K562 (cell line): ENCODE results near the gene LYPD3.

DNA sequence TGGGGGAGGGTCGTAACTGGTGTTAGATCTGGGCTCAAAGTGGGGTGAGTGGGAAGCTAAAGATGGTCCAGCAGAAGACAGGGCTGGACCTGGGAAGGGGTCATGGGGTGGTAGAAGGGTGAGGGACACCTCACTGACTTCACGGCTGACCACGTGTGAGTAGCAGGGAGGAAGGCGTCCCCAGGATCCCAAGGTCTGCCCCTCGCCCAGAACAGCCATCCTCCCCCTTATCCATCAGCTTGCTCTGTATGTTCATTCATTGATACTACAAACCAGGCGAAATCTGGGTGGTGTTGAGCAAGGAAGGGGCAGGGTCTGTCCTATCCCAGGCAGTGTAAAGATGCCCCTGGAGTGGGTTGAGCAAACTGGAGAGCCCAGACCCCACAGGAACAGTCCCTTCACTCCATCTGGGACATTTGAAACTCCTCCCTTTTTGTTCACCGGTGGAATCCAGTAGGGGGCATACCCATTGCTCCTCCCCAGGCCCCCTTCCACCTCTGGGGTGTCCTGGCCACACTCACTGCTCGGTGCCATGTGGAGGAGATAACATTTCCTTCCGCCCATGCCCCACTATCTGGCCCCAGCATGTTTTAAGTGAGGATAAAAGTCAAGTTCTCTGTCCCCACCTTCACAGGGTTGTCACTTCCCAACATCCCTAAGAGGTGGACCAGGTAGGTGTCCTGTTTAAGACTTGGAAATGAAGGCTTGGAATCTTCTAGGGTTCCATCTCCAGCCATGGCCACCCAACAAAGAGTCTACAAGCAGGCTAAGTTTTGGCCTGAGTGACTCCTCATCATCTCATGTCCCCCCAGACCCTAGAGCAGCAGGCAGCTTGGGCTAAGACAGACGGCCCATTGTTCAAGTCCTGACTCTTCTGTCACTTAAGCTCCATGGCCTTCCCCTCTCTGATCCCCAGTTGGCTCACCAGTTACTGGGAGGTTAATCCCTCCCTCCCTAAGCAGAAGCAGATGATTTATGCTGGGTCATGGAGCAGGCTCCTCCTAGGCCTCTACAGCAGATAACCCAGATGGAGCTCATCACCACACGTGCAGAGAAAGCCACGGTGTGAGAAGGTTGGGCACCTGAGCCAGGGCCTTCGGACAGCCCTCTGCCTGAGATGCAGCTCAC lies 9.2 kb downstream of the ZNF526 start:
- RAMPAGE, long total RNA, result no peak
- RRBS, result no CpG with 5 or more reads among the region's 13 CpGs
PRO-cap:
- standard, result bidirectional peak, plus-strand start at position 1,049 of the sequence, minus-strand start at position 892 of the sequence
- CoPRO, capped RNA only, 2 experiments, result no peak in any of the 2 experiments
- CoPRO, capped and uncapped RNA, 2 experiments, result peak in 1 of 2 experiments; most common minus-strand start position 975 of the sequence (in 1)
- CoPRO, uncapped RNA only, 2 experiments, result peak in 2 of 2 experiments; most common plus-strand start position 384 of the sequence (in 1); most common minus-strand start position 261 of the sequence (in 1)
CAGE:
- cytosol, long polyA plus RNA, result no peak
- long polyA plus RNA, result no peak
- nucleolus, long total RNA, result no peak
- nucleus, long polyA plus RNA, result no peak

DNA sequence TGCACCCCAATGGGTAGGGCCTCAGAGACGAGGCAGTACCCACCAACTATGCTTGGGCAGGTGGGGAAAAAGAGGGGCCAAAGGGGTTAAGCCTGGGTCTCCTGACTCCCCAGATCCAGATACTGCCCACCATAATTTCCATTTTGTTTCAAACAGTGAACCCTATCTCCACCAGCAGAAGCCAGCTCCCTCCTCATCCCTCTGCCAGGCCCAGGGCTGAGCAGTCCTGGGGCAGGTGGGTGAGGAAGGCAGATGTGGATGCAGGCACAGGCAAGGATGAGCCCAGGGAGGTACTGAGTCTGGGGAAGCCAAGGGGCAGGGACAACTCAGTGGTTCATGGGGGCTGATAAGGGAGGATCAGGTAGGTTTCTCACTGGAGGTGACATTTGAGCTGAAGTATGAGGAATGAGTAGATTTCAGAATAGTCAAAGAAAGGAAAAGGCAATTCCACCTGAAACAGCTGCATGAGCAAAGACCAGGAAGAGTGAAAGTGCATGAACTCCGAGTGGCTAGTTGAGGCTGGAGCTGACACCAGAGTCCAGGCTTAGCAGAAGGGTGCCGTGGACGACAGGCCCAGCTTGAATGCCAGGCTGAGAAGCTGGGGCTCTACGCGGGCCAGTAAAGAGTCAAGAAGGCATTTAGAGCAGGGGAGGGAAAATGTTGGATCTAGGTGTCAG lies 10.2 kb downstream of the CIC start:
- RAMPAGE, long total RNA, result no peak
- RRBS, result no CpG with 5 or more reads among the region's 6 CpGs
PRO-cap:
- standard, result no peak
- CoPRO, capped RNA only, 2 experiments, result no peak in any of the 2 experiments
- CoPRO, capped and uncapped RNA, 2 experiments, result no peak in any of the 2 experiments
- CoPRO, uncapped RNA only, 2 experiments, result no peak in any of the 2 experiments
CAGE:
- cytosol, long polyA plus RNA, result no peak
- long polyA plus RNA, result no peak
- nucleolus, long total RNA, result no peak
- nucleus, long polyA plus RNA, result no peak

DNA sequence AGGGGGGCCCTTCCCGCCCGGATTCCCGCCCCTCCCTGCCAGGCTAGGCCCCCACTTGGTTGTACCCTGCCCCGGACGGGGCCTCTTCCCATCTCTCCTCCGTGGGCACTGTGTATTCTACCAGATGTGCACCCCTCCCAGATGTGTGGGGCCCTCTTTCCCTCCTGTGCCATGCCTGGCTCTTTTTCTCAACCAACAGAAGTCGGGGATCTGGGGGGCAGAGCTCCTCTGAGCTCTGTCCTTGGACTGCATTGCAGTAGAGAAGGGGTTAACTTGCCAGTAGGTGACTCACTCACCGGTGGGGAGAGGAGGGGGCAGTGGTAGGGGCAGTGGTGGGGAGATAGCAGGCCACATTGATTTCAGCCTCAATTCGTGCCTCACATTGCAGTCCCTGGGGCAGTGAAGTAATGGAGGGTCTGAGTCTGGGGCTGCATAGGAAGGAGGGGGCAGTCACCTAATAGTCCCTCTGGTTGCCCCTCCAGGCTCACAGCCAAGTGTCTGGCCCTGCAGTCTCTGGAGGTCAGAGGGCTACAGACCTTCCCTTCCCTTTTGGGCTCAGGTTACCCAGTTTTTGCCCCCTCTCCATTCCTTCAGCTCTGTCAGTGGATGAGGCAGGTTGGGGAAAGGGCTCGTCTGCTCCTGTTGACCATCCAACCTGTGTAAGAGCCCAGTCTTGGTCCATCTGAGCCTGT lies 12.8 kb downstream of the CIC start:
- RAMPAGE, long total RNA, result no peak
- RRBS, result 17% methylated on average over 3 of the region's 10 CpGs
PRO-cap:
- standard, result bidirectional peak, plus-strand start at position 380 of the sequence, minus-strand start at position 255 of the sequence
- CoPRO, capped RNA only, 2 experiments, result no peak in any of the 2 experiments
- CoPRO, capped and uncapped RNA, 2 experiments, result no peak in any of the 2 experiments
- CoPRO, uncapped RNA only, 2 experiments, result no peak in any of the 2 experiments
CAGE:
- cytosol, long polyA plus RNA, result no peak
- long polyA plus RNA, result no peak
- nucleolus, long total RNA, result no peak
- nucleus, long polyA plus RNA, result no peak

GRCh38 chr19:42291114-42291871 lies 10.6 kb upstream of the PRR19 start:
- RAMPAGE, long total RNA, result no peak
- RRBS, result 67% methylated on average over 4 of the region's 17 CpGs
PRO-cap:
- standard, result no peak
- CoPRO, capped RNA only, 2 experiments, result no peak in any of the 2 experiments
- CoPRO, capped and uncapped RNA, 2 experiments, result no peak in any of the 2 experiments
- CoPRO, uncapped RNA only, 2 experiments, result no peak in any of the 2 experiments
CAGE:
- cytosol, long polyA plus RNA, result no peak
- long polyA plus RNA, result no peak
- nucleolus, long total RNA, result no peak
- nucleus, long polyA plus RNA, result no peak

DNA sequence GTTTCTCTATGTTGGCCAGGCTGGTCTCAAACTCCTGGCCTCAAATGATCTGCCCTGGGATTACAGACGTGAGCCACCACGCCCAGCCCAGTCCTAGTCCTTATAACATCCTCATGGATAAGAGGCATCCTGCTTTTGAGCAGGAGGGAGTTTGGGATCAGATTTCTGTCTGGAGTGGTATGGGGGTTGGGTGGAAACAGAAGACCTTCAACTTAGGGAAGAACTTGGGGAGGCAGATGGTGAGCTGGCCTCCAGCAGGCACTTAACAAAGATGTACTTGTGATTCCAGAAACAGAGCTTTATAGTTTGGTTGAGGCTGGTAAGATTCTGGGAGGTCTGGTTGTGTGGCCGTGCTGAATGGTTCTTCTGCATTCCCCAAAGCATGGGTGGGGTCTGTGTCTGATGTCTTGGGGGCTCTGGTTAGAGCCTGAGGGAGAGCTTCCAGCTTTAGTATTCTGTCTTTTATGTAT lies 4.7 kb downstream of the MEGF8 start:
- RAMPAGE, long total RNA, result no peak
- RRBS, result no CpG with 5 or more reads among the region's 3 CpGs
PRO-cap:
- standard, result no peak
- CoPRO, capped RNA only, 2 experiments, result no peak in any of the 2 experiments
- CoPRO, capped and uncapped RNA, 2 experiments, result no peak in any of the 2 experiments
- CoPRO, uncapped RNA only, 2 experiments, result no peak in any of the 2 experiments
CAGE:
- cytosol, long polyA plus RNA, result no peak
- long polyA plus RNA, result no peak
- nucleolus, long total RNA, result no peak
- nucleus, long polyA plus RNA, result no peak

DNA sequence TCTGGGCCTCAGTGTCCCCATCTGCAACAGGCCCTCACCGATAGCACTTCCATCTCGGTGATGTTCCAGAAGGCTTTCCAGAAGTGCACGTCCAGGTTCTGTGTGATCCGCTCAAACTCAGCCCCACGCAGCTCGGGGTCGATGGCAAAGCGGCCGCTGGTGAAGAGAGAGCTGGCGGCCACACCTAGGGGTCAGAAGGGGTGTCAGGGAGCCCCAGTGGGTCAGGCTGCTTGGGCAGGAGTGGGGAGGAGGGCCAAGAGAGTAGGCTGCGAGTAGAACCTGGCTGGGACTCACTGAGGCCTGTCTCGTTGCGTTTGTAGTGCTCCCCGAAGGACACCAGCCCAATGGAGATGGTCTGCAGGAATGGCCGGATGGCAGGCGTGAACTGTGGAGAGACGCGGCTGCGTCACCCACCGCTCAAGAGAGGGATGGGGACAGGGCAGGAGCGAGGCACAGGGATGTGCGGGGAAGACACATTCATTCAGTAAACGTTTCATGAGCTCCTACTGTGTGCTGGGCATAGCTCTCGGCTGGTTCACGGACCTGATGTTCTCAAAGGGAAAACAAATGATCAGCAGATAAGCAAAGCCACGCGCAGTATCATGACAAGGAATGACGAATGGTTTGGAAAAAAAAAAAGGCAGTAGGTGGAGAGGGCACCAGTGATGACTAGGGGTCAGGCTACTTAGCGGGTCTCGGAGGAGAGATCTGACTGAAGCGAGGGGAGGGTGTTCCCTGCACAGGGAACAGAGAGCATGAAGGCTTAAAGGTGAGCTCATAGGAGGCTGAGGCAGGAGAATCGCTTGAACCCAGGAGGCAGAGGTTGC lies 18.1 kb upstream of the CNFN start:
- RAMPAGE, long total RNA, result no peak
- RRBS, result no CpG with 5 or more reads among the region's 32 CpGs
PRO-cap:
- standard, result no peak
- CoPRO, capped RNA only, 2 experiments, result no peak in any of the 2 experiments
- CoPRO, capped and uncapped RNA, 2 experiments, result no peak in any of the 2 experiments
- CoPRO, uncapped RNA only, 2 experiments, result no peak in any of the 2 experiments
CAGE:
- cytosol, long polyA plus RNA, result no peak
- long polyA plus RNA, result no peak
- nucleolus, long total RNA, result no peak
- nucleus, long polyA plus RNA, result no peak

DNA sequence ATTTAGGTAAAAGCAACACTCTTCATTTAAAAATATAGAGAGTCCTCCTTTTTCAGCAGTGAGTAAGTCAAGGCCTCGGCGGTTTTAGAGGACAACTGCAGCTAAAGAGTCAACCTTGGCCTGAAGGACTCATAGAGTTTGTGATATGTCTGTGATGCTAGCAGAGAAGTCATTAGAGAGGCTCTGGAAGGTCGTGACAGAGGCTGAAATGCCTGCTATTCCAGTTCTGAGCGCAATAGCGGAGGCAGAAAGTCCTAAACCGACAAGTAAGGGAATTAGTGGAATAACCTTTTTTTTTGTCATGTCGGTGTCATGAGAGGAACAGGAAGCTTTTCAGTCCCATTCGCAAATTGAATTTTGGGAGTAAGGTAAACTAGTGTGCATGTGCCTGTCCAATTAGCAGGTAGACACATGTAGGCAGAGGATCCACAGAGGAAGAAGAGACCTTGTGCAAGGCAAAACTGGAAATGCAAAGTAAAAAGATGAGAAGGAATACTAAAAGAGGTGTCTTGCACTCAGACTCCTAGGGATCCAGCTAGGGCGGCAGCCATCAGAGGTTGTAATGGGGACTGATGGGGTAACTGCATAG lies 5.2 kb upstream of the CXCL17 start:
- RAMPAGE, long total RNA, result no peak
- RRBS, result no CpG with 5 or more reads among the region's 9 CpGs
PRO-cap:
- standard, result no peak
- CoPRO, capped RNA only, 2 experiments, result no peak in any of the 2 experiments
- CoPRO, capped and uncapped RNA, 2 experiments, result no peak in any of the 2 experiments
- CoPRO, uncapped RNA only, 2 experiments, result no peak in any of the 2 experiments
CAGE:
- cytosol, long polyA plus RNA, result no peak
- long polyA plus RNA, result no peak
- nucleolus, long total RNA, result no peak
- nucleus, long polyA plus RNA, result no peak

- RAMPAGE, long total RNA, result no peak
- RRBS, result no CpG with 5 or more reads among the region's 24 CpGs
PRO-cap:
- standard, result no peak
- CoPRO, capped RNA only, 2 experiments, result no peak in any of the 2 experiments
- CoPRO, capped and uncapped RNA, 2 experiments, result no peak in any of the 2 experiments
- CoPRO, uncapped RNA only, 2 experiments, result no peak in any of the 2 experiments
CAGE:
- cytosol, long polyA plus RNA, result no peak
- long polyA plus RNA, result no peak
- nucleolus, long total RNA, result no peak
- nucleus, long polyA plus RNA, result no peak
These were observed at the start of gene LYPD3 for GRCh38 chr19:43465353-43466001. Gene LYPD3 (minus strand): TSS chr19:43465608.

DNA sequence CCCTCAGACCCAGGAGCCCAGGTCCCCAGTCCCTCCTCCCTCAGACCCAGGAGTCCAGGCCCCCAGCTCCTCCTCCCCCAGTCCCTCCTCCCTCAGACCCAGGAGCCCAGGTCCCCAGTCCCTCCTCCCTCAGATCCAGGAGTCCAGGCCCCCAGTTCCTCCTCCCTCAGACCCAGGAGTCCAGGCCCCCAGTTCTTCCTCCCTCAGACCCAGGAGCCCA lies 2.7 kb upstream of the PHLDB3 start:
- RAMPAGE, long total RNA, result no peak
PRO-cap:
- standard, result no peak
- CoPRO, capped RNA only, 2 experiments, result no peak in any of the 2 experiments
- CoPRO, capped and uncapped RNA, 2 experiments, result no peak in any of the 2 experiments
- CoPRO, uncapped RNA only, 2 experiments, result no peak in any of the 2 experiments
CAGE:
- cytosol, long polyA plus RNA, result no peak
- long polyA plus RNA, result no peak
- nucleolus, long total RNA, result no peak
- nucleus, long polyA plus RNA, result no peak

DNA sequence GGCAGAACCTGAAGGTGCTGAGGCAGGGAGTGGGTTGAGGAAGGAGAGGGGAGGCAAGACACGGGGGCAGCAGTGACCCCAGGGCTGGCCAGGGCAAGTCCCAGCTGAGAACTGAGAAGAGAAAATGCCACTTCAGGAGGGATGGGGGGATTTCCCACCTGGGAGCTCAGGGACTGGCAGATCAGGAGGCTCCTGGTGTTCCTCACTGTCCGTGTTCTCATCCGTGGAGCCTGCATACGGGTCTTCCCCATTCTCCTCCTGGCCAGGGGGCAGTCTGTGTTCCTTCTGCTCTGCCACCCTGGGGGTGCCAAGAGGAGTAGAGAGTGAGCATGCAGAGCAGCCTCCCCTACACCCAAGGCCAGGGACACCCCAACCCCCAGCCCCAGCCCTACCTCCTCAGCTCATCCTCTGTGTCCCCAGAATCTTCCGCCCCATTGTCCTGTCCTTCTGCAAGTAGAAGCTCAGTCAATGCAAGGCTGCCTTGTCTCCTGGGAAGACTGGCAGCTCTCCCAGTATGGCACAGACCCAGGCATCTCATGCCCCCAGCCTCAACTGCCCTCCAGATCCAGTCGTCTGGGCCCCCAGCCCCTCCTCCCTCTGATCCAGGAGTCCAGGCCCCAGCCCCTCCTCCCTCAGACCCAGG lies 12.8 kb downstream of the ZNF575 start:
- RAMPAGE, long total RNA, result no peak
- RRBS, result no CpG with 5 or more reads among the region's 6 CpGs
PRO-cap:
- standard, result no peak
- CoPRO, capped RNA only, 2 experiments, result no peak in any of the 2 experiments
- CoPRO, capped and uncapped RNA, 2 experiments, result no peak in any of the 2 experiments
- CoPRO, uncapped RNA only, 2 experiments, result no peak in any of the 2 experiments
CAGE:
- cytosol, long polyA plus RNA, result no peak
- long polyA plus RNA, result no peak
- nucleolus, long total RNA, result no peak
- nucleus, long polyA plus RNA, result no peak

- RAMPAGE, long total RNA, result no peak
- RRBS, result no CpG with 5 or more reads among the region's 4 CpGs
PRO-cap:
- standard, result no peak
- CoPRO, capped RNA only, 2 experiments, result no peak in any of the 2 experiments
- CoPRO, capped and uncapped RNA, 2 experiments, result no peak in any of the 2 experiments
- CoPRO, uncapped RNA only, 2 experiments, result no peak in any of the 2 experiments
CAGE:
- cytosol, long polyA plus RNA, result no peak
- long polyA plus RNA, result no peak
- nucleolus, long total RNA, result no peak
- nucleus, long polyA plus RNA, result no peak
These were observed 9.0 kb downstream of the IRGQ start for GRCh38 chr19:43586774-43587564.

DNA sequence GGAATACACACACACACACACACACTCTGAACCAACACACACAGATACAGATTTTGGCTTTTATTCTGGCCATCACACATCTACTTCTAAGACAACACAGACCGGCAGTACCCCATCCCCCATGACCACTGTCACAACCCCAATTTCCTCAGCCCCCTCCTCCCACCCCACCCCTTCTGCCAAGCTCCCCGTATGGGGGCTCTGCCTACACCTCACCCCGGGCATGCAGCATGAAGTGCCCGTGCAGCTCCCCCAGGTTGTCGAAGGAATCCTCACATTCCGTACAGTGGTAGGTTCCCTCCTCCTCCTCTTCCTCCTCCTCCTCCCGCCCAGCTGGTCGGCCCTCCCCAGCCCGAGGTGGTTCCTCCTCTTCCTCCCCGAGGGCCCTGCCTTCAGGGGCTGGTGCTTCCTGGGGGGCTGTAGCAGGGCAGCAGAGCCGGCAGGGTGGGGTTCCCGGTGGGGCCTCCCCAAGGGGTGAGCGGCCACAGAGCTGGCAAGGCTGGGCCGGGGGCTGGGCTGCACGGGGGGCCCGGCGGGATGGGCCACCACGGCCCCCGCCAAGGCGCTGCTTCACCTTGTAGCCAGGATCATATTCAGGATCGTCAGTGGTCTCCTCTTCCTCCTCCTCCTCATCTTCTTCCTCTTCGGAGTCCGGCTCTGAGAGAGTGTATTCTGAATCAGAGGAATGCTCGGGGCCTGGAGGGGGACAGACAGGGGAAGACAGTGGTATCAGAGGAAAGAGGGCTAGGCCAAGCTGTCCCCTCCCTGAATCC lies 4.3 kb upstream of the SRRM5 start:
- RAMPAGE, long total RNA, result no peak
- RRBS, result 97% methylated on average over 3 of the region's 24 CpGs
PRO-cap:
- standard, result no peak
- CoPRO, capped RNA only, 2 experiments, result no peak in any of the 2 experiments
- CoPRO, capped and uncapped RNA, 2 experiments, result no peak in any of the 2 experiments
- CoPRO, uncapped RNA only, 2 experiments, result peak in 1 of 2 experiments; most common plus-strand start position 620 of the sequence (in 1); most common minus-strand start position 607 of the sequence (in 1)
CAGE:
- cytosol, long polyA plus RNA, result no peak
- long polyA plus RNA, result start-site peak on the minus strand centred at position 132 of the sequence, 59 bp wide, 125 and 306 reads in 2 replicates
- nucleolus, long total RNA, result no peak
- nucleus, long polyA plus RNA, result no peak

GRCh38 chr19:43625966-43626433 lies 6.6 kb upstream of the ZNF428 start:
- RAMPAGE, long total RNA, result no peak
- RRBS, result 78% methylated on average over 3 of the region's 26 CpGs
PRO-cap:
- standard, result unidirectional peak, minus-strand start at chr19:43626300
- CoPRO, capped RNA only, 2 experiments, result no peak in any of the 2 experiments
- CoPRO, capped and uncapped RNA, 2 experiments, result no peak in any of the 2 experiments
- CoPRO, uncapped RNA only, 2 experiments, result no peak in any of the 2 experiments
CAGE:
- cytosol, long polyA plus RNA, result no peak
- long polyA plus RNA, result no peak
- nucleolus, long total RNA, result no peak
- nucleus, long polyA plus RNA, result no peak

DNA sequence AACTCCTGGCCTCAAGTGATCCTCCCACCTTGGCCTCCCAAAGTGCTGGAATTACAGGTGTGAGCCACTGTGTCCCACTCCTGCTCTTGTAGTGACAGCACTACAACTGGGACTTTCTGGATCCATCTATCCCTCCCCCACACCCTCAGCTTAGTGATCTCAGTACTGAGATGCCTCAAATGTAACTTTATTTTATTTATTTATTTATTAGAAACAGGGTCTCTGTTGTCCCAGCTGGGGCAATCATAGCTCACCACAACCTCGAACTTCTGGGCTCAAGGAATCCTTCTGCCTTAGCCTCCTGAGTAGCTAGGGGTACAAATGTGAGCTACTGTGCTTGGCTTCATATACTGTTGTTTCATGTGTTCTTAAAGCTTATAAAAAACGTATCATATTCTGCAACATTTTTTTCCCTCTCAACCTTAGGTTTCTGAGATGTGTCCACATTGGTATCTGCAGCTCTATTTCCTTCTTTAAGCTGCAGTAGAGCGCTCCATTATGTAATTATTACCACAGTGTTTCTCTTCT lies 4.0 kb downstream of the PLAUR start:
- RAMPAGE, long total RNA, result no peak
- RRBS, result no CpG with 5 or more reads among the region's 3 CpGs
PRO-cap:
- standard, result no peak
- CoPRO, capped RNA only, 2 experiments, result no peak in any of the 2 experiments
- CoPRO, capped and uncapped RNA, 2 experiments, result no peak in any of the 2 experiments
- CoPRO, uncapped RNA only, 2 experiments, result no peak in any of the 2 experiments
CAGE:
- cytosol, long polyA plus RNA, result no peak
- long polyA plus RNA, result no peak
- nucleolus, long total RNA, result no peak
- nucleus, long polyA plus RNA, result no peak

- RAMPAGE, long total RNA, result start-site peak on the minus strand at chr19:43668270-43668289, 95 and 78 reads in 2 replicates
- RRBS, result no CpG with 5 or more reads among the region's 49 CpGs
PRO-cap:
- standard, result bidirectional peak, plus-strand start at chr19:43668075, minus-strand start at chr19:43668322
- CoPRO, capped RNA only, 2 experiments, result peak in 1 of 2 experiments; most common plus-strand start chr19:43668065 (in 1); most common minus-strand start chr19:43667978 (in 1)
- CoPRO, capped and uncapped RNA, 2 experiments, result no peak in any of the 2 experiments
- CoPRO, uncapped RNA only, 2 experiments, result peak in 1 of 2 experiments; most common plus-strand start chr19:43668291 (in 1); most common minus-strand start chr19:43668267 (in 1)
CAGE:
- cytosol, long polyA plus RNA, result start-site peak on the minus strand at chr19:43668238-43668308, 130 and 97 reads in 2 replicates
- long polyA plus RNA, result start-site peak on the minus strand at chr19:43667951-43668178, 27 and 18 reads in 2 replicates; start-site peak on the minus strand at chr19:43668244-43668290, 84 and 92 reads in 2 replicates
- nucleolus, long total RNA, result no peak
- nucleus, long polyA plus RNA, result start-site peak on the minus strand at chr19:43668188-43668306, 98 and 362 reads in 2 replicates
These were observed 2.3 kb downstream of the PLAUR start for GRCh38 chr19:43667413-43668402.

DNA sequence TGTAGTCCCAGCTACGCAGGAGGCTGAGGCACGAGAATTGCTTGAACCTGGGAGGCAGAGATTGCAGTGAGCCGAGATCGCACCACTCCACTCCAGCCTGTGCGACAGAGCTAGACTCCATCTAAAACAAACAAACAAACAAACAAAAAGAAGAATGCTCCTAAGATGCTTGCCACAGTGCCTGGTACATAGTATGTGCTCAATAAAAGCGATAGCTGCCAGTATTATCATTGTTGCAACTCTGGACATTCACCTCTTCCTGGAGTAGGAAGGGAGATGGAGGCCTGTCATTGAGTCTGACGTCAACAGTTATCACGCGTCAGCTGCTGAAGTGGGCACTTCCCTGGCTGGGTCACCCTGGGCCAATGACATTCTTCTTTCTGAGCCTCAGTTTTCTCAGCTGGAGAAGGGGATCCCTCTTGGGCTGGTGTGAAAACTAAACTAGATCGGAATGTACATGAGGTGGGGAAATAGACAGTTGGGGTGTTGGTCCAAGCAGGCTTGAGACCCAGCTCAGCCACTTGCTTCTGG lies 4.2 kb upstream of the PLAUR start:
- RAMPAGE, long total RNA, result no peak
- RRBS, result no CpG with 5 or more reads among the region's 10 CpGs
PRO-cap:
- standard, result no peak
- CoPRO, capped RNA only, 2 experiments, result no peak in any of the 2 experiments
- CoPRO, capped and uncapped RNA, 2 experiments, result no peak in any of the 2 experiments
- CoPRO, uncapped RNA only, 2 experiments, result no peak in any of the 2 experiments
CAGE:
- cytosol, long polyA plus RNA, result no peak
- long polyA plus RNA, result no peak
- nucleolus, long total RNA, result no peak
- nucleus, long polyA plus RNA, result no peak

GRCh38 chr19:43776297-43776904 lies 4.4 kb downstream of the KCNN4 start:
- RAMPAGE, long total RNA, result no peak
- RRBS, result no CpG with 5 or more reads among the region's 15 CpGs
PRO-cap:
- standard, result bidirectional peak, plus-strand start at chr19:43776547, minus-strand start at chr19:43776396
- CoPRO, capped RNA only, 2 experiments, result no peak in any of the 2 experiments
- CoPRO, capped and uncapped RNA, 2 experiments, result no peak in any of the 2 experiments
- CoPRO, uncapped RNA only, 2 experiments, result no peak in any of the 2 experiments
CAGE:
- cytosol, long polyA plus RNA, result no peak
- long polyA plus RNA, result no peak
- nucleolus, long total RNA, result no peak
- nucleus, long polyA plus RNA, result no peak

GRCh38 chr19:43779752-43780252 lies 971 bp downstream of the KCNN4 start:
- RAMPAGE, long total RNA, result no peak
- RRBS, result no CpG with 5 or more reads among the region's 3 CpGs
PRO-cap:
- standard, result bidirectional peak, plus-strand start at chr19:43780044, minus-strand start at chr19:43779871
- CoPRO, capped RNA only, 2 experiments, result peak in 2 of 2 experiments; most common plus-strand start chr19:43780044 (in 2); most common minus-strand start chr19:43779875 (in 1)
- CoPRO, capped and uncapped RNA, 2 experiments, result no peak in any of the 2 experiments
- CoPRO, uncapped RNA only, 2 experiments, result no peak in any of the 2 experiments
CAGE:
- cytosol, long polyA plus RNA, result no peak
- long polyA plus RNA, result no peak
- nucleolus, long total RNA, result no peak
- nucleus, long polyA plus RNA, result no peak